ENCODE measurements around the gene IFNGR2.

GRCh38 chr21:32328703-32329058 lies 30.0 kb downstream of the MRAP start:
- PRO-cap = no peak
- RAMPAGE, long total RNA, 2 experiments = no peak in any of the 2 experiments

- PRO-cap = no peak
- RAMPAGE, long total RNA, 2 experiments = no peak in any of the 2 experiments
Observed at GRCh38 chr21:32448579-32449055, 36.1 kb downstream of the EVA1C start.

- PRO-cap = no peak
- RAMPAGE, long total RNA, 2 experiments = no peak in any of the 2 experiments
Observed at GRCh38 chr21:32592926-32593494, 7.7 kb upstream of the TCP10L start.

- PRO-cap = no peak
- RAMPAGE, long total RNA, 2 experiments = no peak in any of the 2 experiments
Observed at GRCh38 chr21:32599342-32599940, 12.7 kb downstream of the CFAP298 start.

DNA sequence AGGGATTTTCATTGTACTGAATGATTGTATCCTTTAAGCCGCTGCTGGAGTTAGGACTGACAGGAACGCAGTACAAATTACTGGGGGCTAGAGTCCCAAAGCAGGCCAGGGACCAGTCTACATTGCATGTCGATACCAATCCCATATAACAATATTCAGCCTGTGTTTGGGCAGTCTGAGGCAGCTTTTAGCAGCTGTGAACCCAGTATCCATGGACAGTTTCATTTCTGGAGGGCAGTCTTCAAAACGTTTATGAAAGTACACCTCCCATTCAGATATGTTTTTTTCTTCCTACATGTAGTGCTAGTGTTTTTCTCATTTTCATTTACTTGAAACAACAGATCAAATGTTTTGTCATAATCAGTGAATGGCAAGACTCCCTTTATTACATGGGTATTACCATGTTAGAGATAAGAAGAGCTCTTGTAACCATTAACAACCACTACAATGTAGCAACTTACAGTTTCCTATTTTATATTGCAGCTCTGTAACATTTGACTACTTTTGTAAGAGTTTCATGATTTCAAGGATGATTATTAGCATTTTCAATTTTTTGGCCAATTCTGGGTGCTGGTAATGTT lies 4.0 kb upstream of the SYNJ1 start:
- PRO-cap = no peak
- RAMPAGE, long total RNA, 2 experiments = no peak in any of the 2 experiments

DNA sequence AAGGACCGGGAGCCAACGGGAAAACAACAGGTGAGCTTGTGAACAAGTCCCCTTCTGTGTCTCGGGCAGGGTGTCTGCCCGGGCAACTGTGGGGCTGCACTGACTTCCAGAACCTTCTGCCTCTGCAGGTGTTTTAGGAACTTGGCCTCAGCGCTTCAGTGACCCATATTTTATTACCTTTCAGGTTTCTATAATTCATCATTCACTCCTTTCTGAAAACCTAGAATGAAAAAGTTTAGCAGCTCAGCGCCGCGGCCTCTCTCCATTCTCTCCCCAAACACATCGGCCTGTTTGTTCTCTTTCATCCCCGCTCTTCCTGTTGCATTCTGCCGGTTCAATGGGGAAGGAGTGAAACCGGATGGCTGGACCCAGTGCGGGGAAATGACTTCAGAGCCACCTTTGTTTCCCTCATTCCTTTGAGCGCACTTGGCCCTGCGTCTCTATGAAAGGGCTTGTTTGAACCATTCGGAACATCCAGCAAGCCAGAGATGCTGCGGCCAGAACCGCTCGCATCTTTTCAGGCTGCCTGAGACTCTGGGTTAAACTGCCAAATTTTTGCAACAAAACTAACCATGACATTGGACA lies 5.4 kb upstream of the OLIG1 start:
- PRO-cap = no peak
- RAMPAGE, long total RNA, 2 experiments = no peak in any of the 2 experiments

DNA sequence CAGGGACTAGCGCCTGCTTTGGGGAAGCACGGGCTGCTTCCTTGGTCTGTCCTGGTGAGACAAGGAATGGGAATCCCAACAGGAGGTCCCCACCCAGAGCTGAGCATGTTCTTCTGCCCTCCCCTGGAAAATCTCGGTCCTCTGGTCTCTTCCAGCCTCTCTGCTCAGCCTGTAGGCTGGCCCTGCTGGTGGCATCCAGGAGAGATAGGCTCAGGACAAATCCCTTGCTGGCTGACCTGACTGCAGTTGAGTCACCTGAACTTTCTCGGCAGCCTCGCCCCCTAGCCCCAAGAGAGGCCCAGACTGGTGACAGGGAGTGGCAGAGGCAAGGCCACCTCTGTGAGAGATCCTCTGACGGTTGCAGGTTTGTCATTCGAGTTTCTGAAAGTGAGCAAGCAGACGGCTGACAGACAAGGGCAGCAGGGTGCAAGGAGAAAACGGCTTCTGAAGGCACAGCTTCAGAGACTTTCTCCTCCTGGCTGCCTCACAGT lies 5.8 kb downstream of the OLIG1 start:
- PRO-cap = no peak
- RAMPAGE, long total RNA, 2 experiments = no peak in any of the 2 experiments

GRCh38 chr21:33233440-33233948 lies 3.8 kb downstream of the IFNAR2 start:
- PRO-cap = no peak
- RAMPAGE, long total RNA, 2 experiments = no peak in any of the 2 experiments

GRCh38 chr21:33244266-33245038 lies 14.7 kb downstream of the IFNAR2 start:
- PRO-cap = no peak
- RAMPAGE, long total RNA, 2 experiments = no peak in any of the 2 experiments

GRCh38 chr21:33295947-33297295 lies 28.3 kb upstream of the IFNAR1 start:
- PRO-cap = no peak
- RAMPAGE, long total RNA, 2 experiments = no peak in any of the 2 experiments

DNA sequence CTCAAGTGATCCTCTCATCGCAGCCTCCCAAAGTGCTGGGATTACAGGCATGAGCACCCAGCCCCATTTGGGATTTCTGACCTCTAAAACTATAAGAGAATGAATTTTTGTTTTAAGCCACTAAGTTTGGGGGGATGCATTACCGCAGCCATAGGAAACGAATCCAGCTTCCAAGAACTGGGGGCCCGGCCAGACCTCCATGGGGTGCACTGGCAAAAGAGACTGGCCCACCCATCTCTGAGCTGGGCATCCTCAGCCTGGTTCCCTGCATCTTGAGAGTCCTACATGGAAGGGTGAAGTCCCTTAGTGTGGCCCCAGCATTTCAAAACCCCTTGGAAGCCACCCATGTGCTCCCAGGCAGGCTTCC lies 9.2 kb upstream of the IFNGR2 start:
- PRO-cap = no peak
- RAMPAGE, long total RNA, 2 experiments = no peak in any of the 2 experiments

- PRO-cap = bidirectional peak, plus-strand start at chr21:33403423, minus-strand start at chr21:33403304
- RAMPAGE, long total RNA, 2 experiments = start-site peak on the plus strand in 1 of 2 experiments, at chr21:33403524-33403996 at its widest, 16 reads per replicate
Observed at GRCh38 chr21:33403352-33403954, at the start of gene IFNGR2. TSS of gene IFNGR2 (plus strand) at chr21:33403413.

DNA sequence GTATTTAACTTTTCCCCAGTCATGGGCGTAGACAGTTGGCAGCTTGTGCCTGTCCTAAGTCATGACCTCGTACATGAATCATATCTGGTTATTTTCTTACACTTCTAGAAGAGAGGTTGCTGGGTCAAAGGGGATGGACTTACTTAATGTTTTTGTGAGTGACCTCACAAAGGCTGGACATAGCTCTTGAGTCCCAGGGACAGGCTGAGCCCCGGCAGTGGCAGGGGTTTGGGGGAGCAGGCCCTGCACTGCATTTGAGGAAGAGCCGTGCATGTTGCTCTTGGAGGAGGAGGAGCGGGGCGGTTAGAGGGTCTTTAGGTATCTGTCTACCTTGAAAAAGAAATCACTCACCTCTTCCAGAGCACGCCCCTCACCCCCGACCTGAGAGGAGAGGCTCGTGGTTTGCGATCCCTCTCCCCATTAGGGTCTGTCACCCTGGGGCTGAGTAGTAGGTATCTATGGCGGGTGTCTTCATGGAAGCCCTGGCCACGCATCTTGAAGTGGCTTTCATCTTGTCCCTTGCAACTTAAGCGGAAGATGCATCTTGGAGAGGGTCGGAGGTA lies 16.5 kb downstream of the IFNGR2 start:
- PRO-cap = unidirectional peak, plus-strand start at position 180 of the sequence
- RAMPAGE, long total RNA, 2 experiments = no peak in any of the 2 experiments

- PRO-cap = no peak
- RAMPAGE, long total RNA, 2 experiments = no peak in any of the 2 experiments
Observed at GRCh38 chr21:33492033-33492313, 457 bp upstream of the DNAJC28 start.

- PRO-cap = no peak
- RAMPAGE, long total RNA, 2 experiments = no peak in any of the 2 experiments
Observed at GRCh38 chr21:33541311-33541802, 560 bp downstream of the GART start.

GRCh38 chr21:33549330-33550399 lies 6.8 kb downstream of the SON start:
- PRO-cap = no peak
- RAMPAGE, long total RNA, 2 experiments = no peak in any of the 2 experiments

GRCh38 chr21:33551596-33552899 lies 9.2 kb downstream of the SON start:
- PRO-cap = no peak
- RAMPAGE, long total RNA, 2 experiments = no peak in any of the 2 experiments

GRCh38 chr21:34198777-34199298 lies 125.5 kb downstream of the MRPS6 start:
- PRO-cap = no peak
- RAMPAGE, long total RNA, 2 experiments = no peak in any of the 2 experiments

- PRO-cap = no peak
- RAMPAGE, long total RNA, 2 experiments = no peak in any of the 2 experiments
Observed at GRCh38 chr21:34204691-34205552, 131.5 kb downstream of the MRPS6 start.

- PRO-cap = no peak
- RAMPAGE, long total RNA, 2 experiments = no peak in any of the 2 experiments
Observed at GRCh38 chr21:34790101-34790892, 121.5 kb downstream of the CLIC6 start.

Measured in right atrium auricular region (tissue), 2 donors.